A172 (cell line): Measurements from ENCODE around the genes DNALI1, CDCA8 and MTF1.

DNA sequence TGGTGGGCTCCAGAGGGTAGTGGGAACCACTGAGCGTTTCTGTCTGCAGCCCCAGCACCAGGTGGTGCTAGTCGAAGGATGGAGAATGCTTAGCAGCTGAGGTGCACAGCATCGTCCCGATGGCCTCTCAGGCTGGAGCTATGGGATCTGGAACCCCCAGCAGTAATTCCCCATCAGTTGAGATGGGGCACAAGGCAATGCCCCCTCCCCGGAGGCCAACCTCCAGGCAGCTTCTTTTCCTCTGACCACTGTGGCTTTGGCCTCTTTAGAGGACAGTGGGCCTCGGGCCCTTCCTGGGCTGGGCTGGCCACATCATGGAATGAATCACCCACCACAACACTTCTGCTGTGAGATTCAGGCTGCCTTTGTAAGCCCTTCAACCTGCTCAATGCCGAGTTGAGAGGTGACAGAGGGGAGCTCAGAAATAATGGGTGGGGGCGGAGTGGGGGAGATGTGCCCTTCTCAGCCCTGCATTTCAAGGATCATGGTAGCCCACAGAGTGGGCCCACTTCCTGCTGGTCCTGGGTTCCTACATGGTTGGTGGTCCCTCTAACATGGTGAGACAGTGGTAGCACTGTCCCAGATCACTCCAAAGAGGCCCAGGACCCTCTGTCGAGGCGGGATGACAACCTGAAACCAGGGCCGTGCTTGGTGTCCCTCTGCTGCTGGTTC, 29.5 kb upstream of the EVA1B start:
- RAMPAGE, long total RNA = no peak

DNA sequence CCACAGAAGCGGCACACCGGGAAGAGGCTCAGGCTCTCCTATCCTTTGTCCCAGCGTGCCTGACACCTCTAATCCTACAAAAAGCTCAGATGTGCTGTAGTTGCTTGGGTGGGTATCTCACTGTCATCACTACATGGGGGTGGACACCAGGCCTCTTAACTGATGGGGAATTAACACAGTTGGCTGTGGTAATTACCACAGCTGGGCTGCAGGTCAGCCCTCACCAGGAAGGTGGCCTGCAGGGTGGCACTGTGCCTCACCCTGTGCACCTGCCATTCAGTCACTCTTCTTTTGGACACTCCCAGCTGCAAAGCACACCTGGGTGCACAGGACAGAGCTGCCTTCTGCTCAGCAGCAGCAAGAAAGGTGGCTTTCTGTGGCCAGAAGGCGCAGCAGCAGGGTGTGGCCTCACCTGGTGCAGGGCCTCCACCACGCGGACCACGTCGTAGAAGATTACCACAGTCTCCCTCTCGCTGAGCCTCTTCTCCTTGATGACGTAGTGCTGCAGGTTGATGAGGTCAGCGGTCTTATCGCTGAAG, 30.9 kb downstream of the STK40 start:
- RAMPAGE, long total RNA = no peak

DNA sequence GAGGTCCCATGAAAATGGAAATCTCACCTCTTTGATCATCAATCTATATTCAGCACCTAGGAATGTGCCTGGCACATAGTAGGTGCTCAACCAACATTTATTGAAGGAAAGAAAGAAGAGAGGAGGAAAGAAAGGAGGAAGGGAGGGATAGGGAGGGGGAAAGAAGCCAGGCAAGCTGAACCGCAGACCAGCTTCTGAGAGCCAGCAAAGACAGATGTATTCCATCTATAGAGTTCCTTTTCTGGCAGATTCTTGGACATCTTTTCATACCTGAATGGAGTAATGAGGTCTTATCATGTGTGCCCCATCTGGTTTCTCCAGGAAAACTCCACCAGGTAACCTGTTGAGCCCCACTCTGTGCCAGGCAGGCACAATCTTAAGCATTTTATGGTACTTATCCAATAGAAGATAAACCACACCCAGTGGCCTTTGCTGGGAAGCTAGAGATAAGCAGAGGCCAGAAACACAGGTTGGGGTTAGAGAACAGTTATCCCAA, 20.0 kb downstream of the GRIK3 start:
- RAMPAGE, long total RNA = no peak

DNA sequence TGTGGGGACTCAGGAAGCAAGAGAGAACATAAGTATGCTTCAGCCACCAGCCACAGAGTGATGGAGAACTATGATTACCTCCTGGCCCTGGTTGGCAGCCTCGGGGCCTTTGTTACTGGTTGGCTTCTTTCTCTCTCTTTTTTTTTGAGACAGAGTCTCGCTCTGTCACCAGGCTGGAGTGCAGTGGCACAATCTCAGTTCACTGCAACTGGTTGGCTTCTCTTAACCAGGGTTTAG, 29.2 kb upstream of the GRIK3 start:
- RAMPAGE, long total RNA = no peak

- RAMPAGE, long total RNA = no peak
Measured at GRCh38 chr1:37288713-37289476, 185.5 kb upstream of the ZC3H12A start.

- RAMPAGE, long total RNA = no peak
Measured at GRCh38 chr1:37391350-37391580, 83.1 kb upstream of the ZC3H12A start.

DNA sequence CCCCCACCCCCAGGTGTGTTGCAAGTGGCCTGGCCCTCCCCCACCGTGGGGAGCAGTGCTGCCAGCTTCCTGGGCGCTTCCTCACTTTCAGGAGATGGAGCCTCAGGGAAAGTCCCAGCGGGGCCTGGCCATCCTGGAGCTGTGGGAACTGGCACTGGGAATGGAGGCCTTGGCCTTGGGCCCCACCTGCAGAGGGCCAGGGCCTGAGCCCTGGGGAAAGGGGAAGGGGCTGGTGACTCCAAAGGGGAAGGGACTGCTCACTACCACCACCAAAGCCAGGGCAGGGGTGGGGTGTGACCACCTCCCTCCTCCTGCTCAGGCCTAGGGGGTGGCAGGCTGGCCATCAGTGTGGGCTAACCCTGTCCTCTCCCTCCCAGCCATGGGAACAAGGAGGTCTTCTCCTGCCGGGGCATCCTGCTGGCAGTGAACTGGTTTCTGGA, 5.6 kb downstream of the ZC3H12A start:
- RAMPAGE, long total RNA = no peak

DNA sequence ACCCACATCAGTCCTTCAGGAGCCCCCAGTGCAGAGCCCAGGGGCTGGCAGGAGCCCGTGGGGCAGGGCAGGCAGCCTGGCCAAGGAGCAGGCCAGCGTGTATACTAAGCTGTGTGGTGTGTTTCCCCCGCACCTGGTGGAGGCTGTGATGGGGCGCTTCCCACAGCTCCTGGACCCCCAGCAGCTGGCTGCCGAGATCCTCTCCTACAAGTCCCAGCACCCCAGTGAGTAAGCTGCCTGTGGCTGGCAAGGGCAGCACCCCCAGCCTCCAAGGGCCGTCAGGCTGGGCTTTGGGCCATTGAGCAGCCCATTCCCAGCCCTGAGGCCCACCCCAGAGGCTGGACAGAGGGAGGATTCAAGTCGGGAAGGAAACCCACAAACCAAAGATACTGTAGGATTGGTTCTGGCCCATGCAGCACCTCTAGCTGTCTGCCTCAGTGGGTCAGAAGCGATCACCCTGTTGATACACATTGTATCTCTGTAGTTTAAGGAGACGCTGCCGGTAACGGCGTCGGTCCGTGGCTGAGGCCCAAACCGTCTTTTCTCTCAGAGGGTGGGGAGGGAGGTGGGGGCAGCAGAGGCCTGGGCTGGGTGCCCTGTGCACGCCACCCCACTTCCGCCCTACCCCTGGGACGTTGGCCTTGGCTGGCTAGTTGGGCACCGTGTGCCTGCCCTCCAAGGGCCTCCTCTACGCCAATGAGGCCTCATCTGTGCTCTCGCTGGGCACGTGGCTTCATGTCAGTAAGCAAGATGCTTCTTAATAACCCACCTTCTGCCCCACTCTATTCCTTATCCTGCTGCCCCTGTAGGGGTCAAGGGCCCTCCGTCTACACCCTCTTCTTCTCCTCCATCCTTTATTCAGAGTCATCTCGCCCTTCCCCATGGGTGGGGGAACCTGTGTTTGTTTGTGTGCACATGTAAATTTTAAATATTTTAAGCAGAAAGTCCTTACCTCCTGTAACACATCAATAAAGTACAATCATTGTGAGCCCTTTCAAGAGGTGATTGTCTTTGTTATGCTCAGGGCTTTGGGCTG, 9.3 kb downstream of the ZC3H12A start:
- RAMPAGE, long total RNA = no peak

DNA sequence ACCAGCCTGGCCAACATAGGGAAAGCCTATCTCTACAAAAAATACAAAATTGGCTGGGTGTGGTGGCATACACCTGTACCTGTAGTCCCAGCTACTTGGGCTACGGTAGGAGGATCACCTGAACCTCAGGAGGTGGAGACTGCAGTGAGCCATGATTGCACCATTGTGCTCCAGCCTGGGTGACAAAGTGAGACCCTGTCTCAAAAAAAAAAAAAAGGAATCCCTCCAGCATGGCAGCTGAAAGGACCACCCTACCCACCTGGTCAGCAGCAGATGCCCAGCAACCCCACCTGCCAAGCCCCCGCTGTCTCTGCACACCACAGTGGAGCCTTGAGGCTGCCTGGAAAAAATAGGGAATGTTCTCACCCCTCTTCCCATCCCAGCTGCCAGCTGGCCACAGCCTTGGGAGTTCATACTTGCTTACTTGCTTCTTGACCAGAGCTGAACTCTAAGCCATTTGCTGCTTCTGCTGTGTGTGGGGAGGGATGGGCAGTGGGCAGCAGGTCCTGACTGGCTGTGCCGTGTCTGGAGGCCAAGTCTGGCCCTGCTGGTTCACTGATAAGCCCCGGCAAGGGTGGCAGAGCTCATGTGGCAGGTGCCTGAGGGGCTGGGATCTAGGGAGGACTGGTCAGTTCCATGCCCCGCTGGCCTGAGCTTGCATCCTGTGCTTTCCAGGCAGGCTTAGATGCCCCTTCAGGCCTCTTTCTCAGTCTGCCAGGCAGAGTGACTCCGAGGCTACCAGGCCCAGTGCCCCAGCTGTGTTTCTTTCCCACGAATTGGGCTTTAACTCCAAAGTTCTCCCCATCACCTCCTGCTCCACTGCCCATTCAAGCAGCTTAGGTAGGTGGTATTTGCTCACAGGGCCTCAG, 10.9 kb downstream of the ZC3H12A start:
- RAMPAGE, long total RNA = no peak

- RAMPAGE, long total RNA = no peak
Measured at GRCh38 chr1:37556499-37557469, at the start of gene DNALI1. Gene DNALI1, plus strand, starts transcription at chr1:37556940.

GRCh38 chr1:37692064-37693389, at the start of gene CDCA8:
Gene CDCA8, plus strand, starts transcription at chr1:37692516.
- RAMPAGE, long total RNA = start-site peak on the plus strand at chr1:37692481-37692577, 64 and 331 reads in 2 replicates

GRCh38 chr1:37697512-37698084, 5.3 kb downstream of the CDCA8 start:
- RAMPAGE, long total RNA = no peak

GRCh38 chr1:37859340-37859939, at the start of gene MTF1:
Gene MTF1, minus strand, starts transcription at chr1:37859592.
- RAMPAGE, long total RNA = no peak

DNA sequence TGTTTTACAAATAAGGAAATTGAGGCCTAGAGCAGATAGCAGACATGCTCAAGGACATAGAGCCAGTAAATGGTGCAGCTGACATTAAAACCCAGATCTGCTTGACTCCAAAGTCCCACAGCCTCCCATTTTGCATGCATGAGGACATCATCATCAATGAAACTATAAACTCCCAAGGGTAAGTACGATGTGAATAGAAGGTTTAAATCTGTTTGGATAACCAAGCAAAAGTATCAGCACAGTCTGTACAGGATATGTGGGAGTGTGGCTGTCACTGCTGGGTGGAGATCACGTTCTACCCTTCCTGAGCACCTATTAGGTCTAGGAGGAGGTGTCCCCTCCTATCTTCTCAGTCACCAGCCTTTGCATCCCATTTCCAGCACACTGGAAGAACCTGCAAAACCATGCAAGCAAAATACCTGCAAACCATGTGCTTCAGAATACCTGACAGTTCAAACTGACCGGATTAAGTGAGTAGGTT, 27.9 kb downstream of the INPP5B start:
- RAMPAGE, long total RNA = no peak

DNA sequence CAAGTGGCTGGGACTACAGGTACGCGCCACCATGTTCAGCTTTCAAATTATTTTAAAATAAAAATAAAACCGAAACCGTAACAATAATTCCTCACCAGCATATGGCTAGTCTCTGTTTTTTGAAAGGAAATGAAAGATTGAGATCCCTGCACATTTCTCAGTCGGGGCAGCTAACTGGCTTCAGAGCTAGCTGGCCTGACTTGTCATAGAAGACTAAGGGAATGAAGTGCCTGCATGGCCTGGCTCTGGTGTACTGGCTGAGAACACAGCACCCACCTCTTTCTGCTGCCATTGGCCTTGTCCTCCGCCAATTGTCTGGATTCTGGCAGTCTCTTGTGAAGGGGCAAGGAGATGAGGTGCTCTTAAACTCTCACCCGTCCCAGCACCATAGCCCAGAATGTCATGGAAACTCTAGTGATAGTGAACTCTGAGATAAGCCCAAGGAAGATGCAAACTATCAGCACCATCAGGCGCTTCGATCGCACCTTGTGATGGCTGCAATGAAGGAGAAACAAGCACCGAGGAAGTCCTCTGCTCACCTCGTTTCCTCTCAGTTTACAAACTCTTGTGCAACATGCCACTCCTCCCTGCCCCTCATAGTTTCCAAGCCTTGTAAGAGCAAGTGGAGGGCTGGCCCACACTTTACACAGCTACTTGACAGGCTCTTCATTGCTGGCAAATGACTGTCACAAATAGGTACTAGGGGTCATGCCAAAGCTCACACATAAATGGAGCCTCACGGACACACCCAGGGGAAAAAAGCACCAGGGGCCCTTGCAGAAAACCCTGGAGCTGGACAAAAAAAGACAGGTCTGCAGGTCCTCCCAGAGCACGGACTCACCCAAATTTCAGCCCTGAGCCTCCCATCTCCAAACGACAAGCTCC, 16.4 kb downstream of the INPP5B start:
- RAMPAGE, long total RNA = no peak

GRCh38 chr1:37945678-37946494, 967 bp downstream of the INPP5B start:
- RAMPAGE, long total RNA = no peak

DNA sequence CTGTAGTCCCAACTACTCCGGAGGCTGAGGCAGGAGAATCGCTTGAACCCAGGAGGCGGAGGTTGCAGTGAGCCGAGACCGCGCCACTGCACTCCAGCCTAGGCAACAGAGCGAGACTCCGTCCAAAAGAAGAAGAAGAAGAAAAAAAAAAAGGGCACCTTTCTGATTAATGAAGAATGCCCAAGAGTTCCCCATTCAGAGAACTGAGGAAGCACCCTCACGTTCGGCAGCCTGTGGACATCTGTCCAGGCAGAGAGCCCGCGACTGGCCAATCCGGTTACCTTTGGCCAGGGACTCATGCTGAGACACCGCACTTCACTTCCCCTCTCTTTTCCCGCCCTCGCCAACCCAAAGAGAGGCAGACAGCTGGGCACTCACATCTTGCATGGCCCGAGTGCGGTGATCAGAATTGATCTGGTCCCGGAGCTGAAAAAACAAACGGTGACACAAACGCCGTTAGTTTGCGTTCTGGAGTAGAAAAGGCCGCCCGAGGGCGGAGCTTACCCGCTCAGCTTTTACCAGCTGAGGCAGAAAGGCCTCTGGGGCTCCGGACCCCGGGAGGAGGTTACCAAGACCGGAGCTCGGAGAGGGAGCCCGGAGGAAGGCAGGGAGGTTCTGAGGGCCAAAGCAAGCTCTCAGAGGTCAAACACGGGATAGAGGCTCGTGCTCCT, 517 bp downstream of the SF3A3 start:
- RAMPAGE, long total RNA = no peak

- RAMPAGE, long total RNA = no peak
Measured at GRCh38 chr1:37997506-37998189, 7.7 kb downstream of the FHL3 start.

- RAMPAGE, long total RNA = no peak
Measured at GRCh38 chr1:37999135-38000252, 5.8 kb downstream of the FHL3 start.

GRCh38 chr1:38000818-38001123, 4.5 kb downstream of the FHL3 start:
- RAMPAGE, long total RNA = no peak